IMR-90 (cell line): ENCODE data around the gene RDH12.

DNA sequence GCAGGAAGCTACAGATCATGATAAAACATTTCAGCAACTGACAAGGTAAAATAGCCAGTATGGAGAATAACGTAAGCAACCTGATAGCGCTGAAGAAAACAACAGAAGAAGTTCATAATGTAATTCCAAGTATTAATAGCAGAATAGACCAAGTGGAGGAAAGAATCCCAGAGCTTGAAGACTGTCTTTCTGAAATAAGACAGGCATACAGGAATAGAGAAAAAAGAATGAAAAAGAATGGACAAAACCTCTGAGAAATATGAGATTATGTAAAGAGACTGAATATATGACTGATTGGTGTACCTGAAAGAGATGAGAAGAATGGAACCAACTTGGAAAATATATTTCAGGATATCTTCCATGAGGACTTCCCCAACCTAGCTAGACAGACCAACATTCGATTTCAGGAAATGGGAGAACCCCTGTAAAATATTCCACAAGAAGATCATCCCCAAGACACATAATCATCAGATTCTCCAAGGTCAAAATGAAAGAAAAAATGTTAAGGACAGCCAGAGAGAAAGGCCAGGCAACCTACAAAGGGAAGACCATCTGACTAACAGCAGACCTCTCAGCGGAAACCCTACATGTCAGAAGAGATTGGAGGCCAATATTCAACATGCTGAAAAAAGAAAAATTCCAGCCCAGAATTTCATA lies 154.9 kb downstream of the GPHN start:
- RRBS: no CpG with 5 or more reads among the region's 4 CpGs
CAGE:
- cytosol, long polyA plus RNA: no peak
- long polyA plus RNA: no peak
- nucleus, long polyA plus RNA: no peak

GRCh38 chr14:67410198-67410879 lies 1.6 kb downstream of the PLEK2 start:
- RRBS: no CpG with 5 or more reads among the region's 10 CpGs
CAGE:
- cytosol, long polyA plus RNA: no peak
- long polyA plus RNA: no peak
- nucleus, long polyA plus RNA: no peak

DNA sequence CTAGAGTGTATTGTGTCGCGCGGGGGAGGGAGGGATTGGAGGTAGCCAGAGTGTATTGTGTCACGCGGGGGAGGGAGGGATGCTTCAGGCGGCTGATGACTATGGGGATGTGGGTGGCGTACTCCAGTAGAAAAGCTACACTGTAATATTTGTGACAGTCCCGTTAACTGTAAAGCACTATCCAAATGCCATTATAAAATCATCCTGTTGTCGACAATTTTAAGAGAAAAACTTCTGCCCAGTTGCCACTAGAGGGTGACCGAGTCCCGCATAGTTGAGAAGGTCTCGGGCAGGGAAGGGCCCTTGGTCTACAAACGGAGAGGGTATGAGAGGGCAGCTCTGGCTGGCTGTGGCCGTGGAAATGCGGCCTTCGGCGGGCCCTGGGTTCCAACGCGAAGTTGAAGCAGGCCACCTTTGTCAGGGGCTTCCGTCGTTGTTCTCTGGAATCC lies 15.1 kb upstream of the PLEK2 start:
- RRBS: no CpG with 5 or more reads among the region's 21 CpGs
CAGE:
- cytosol, long polyA plus RNA: no peak
- long polyA plus RNA: no peak
- nucleus, long polyA plus RNA: no peak

DNA sequence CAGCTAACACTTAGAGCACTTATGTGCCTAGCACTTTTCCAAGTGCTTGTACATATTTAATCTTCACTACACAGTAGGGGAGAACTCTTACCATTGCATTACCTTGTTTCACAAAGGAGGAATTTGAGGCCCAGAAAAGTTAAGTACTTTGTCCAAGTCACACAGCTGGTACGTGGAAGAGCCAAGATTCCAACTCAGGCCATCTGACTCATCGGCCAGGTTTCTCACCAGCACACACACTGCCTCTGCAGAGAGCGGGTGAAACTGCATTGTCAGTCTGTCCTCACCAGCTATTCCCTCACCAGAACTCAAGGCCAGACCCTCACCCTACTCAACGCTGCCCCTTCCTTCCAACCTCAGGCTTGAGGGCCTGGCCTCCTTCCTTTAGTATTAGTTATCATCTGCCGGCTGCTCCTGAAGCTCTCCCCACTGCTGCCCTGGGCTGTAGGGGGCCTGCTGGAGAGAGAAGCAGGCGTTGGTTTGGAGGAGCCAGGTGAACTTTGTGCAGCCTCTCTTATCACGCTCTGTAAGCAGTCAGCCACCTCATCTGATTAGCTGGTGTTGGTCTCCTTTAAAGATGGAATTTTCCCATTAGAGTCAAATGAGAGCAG lies 16.5 kb upstream of the PLEK2 start:
- RRBS: no CpG with 5 or more reads among the region's 7 CpGs
CAGE:
- cytosol, long polyA plus RNA: no peak
- long polyA plus RNA: no peak
- nucleus, long polyA plus RNA: no peak

DNA sequence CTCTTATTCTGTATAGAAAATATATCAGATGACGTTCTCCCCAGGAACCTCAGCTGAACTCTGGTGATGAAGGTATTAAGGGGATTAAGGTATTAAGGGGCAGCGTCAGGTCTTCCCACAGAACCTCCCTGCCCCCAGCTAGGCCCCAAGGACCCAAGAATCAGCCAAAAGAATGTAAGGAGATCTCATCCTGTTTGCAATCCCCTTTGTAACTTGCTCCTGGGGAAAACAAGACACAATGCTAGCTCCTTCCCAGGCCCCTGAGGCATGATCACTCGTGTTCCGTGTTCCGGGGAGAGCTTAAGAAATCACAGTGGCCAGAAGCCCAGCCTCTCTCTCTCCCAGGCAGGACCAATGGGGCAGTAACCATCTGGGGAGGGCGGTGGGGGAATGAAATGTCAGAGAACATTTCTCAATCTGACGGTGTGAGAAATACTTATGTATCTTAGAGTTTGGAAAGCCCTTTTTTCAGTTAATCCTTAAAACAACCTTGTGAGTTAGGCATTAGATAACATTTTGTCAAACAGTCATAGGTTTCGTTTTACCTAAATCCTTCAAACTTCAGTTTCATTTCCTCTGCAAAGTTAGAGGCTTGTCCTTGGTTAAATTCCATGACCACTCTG lies 33.1 kb downstream of the PIGH start:
- RRBS: no CpG with 5 or more reads among the region's 8 CpGs
CAGE:
- cytosol, long polyA plus RNA: no peak
- long polyA plus RNA: no peak
- nucleus, long polyA plus RNA: no peak

GRCh38 chr14:67587011-67587372 lies 13.1 kb downstream of the PIGH start:
- RRBS: no CpG with 5 or more reads among the region's 6 CpGs
CAGE:
- cytosol, long polyA plus RNA: no peak
- long polyA plus RNA: no peak
- nucleus, long polyA plus RNA: no peak

DNA sequence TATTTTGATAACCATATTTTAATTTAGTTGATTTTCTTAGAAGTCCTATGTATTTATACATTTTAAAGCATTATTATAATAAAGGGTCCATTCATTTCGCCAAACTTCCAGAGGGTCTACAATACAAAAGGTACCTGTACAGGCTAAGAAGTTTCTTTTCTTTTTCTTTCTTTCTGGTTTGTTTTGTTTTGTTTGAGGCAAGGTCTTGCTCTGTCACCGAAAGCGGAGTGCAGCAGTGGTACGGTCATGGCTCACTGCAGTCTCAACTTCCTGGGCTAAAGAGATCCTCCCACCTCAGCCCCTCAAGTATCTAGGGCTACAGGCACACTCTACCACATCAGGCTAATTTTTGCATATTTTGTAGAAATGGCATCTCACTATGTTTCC lies 2.8 kb upstream of the PIGH start:
- RRBS: no CpG with 5 or more reads among the region's 4 CpGs
CAGE:
- cytosol, long polyA plus RNA: no peak
- long polyA plus RNA: no peak
- nucleus, long polyA plus RNA: no peak

DNA sequence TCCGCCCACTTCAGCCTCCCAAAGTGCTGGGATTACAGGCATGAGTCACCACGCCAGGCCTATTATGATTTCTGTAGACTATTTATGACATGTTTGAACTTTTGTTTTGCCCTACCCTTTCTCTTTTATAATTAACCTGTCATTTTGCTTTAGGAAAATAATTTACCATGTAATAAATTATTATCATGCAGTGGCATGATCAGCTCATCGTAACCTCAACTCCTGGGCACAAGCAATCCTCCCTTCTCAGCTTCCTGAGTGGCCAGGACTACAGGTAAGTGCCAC lies at the start of gene RDH12:
RDH12 (plus strand) TSS at position 225 of the 285 bp plus-strand sequence.
- RRBS: no CpG with 5 or more reads among the region's 3 CpGs
CAGE:
- cytosol, long polyA plus RNA: no peak
- long polyA plus RNA: no peak
- nucleus, long polyA plus RNA: no peak

- RRBS: no CpG with 5 or more reads among the region's 2 CpGs
CAGE:
- cytosol, long polyA plus RNA: no peak
- long polyA plus RNA: no peak
- nucleus, long polyA plus RNA: no peak
Observed at GRCh38 chr14:67780215-67780487, 36.2 kb downstream of the ZFYVE26 start.

DNA sequence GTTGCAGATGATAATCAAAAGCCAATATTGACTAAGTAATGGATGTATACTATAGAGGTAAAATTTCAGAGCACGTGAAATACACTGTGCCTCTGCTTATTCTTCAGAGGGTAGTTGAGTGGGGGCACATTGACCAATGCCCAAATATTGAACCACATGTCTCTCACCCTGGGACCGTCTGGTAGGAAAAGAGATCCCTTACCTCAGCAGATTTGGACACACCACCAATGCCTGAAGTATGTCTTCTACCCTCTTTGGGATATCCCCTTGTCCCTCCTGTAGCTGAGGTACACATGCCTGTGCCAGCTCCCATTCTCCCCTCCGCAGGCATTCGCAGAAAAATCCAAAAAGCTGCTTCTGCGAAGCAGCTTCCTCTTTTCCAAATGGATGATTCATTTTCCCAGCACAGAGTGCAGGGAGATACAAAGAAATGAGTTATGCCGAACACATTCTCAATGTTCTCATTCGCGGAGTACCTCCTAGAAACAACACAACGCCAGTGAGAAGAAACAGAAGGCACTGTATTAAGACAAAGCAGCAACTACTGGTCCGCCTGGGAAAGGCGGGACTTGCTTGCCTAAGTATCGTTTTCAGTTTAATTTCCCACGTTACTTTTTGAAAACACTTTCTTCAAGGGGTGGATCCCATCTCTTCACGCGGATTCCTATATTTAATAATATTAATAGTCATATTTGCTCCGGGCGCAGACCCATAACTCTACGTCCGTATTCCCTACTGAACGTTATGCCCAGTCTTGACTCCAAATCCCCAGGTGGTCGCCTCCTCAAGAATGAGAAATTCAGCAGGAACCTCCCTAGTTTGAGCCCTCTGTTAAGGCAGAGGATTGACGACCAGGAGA lies 593 bp downstream of the ZFYVE26 start:
- RRBS: no CpG with 5 or more reads among the region's 22 CpGs
CAGE:
- cytosol, long polyA plus RNA: no peak
- long polyA plus RNA: no peak
- nucleus, long polyA plus RNA: no peak

GRCh38 chr14:68103646-68104320 lies 284.2 kb downstream of the RAD51B start:
- RRBS: no CpG with 5 or more reads among the region's 4 CpGs
CAGE:
- cytosol, long polyA plus RNA: no peak
- long polyA plus RNA: no peak
- nucleus, long polyA plus RNA: no peak

DNA sequence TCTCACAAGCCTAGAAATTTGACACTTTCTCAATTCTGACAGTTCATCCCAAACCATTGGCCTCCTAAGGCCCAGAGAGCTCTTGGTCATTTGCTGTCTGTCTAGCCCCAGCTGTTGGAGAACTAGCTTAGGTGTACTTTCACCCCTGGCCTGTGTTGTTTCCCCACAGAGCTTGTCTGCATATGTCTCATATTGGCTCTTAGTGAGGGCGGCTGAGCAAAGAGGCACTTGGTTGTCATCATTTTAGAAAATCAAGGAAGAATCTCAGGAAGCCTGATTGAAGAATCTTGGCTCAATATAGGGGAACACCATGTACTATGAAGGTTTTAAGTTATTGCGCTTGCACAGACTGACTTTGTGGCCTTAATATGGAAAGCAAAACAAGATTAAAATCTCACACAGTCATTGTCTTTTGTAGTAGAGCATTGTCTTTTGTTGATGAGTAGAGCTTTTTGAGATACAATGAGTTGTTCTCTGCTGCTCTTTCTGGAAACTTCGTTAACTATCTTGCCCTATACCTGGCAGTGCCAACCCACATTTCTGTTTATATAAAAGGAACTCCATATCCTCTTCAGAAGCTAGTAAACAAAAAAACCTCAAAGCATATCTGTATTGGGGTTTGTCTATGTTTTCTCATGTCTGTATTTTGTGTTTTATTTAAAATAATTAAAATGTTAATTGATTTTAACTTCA lies 324.7 kb downstream of the RAD51B start:
- RRBS: no CpG with 5 or more reads among the region's 3 CpGs
CAGE:
- cytosol, long polyA plus RNA: no peak
- long polyA plus RNA: no peak
- nucleus, long polyA plus RNA: no peak

DNA sequence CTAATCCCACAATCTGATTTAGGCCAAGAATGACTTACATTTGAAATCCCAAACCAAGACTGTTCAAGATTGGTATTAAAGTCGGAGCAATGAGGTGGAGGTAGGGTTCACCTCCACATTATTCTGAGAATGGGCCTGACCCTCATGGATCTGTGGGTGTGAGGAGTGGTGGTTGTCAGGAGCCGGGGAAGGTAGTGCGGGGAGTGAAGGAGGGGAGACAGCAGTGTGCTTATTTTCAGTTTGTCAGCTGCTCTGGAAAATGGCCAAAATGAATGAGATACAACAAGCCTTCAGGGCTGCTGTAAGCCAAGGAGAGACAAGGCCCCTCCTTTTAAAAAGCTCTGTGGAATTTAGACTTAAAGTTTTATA lies 426.1 kb downstream of the RAD51B start:
- RRBS: no CpG with 5 or more reads among the region's 3 CpGs
CAGE:
- cytosol, long polyA plus RNA: no peak
- long polyA plus RNA: no peak
- nucleus, long polyA plus RNA: no peak

GRCh38 chr14:68282567-68283450 lies 463.2 kb downstream of the RAD51B start:
- RRBS: no CpG with 5 or more reads among the region's 6 CpGs
CAGE:
- cytosol, long polyA plus RNA: no peak
- long polyA plus RNA: no peak
- nucleus, long polyA plus RNA: no peak

GRCh38 chr14:68283451-68284157 lies 464.0 kb downstream of the RAD51B start:
- RRBS: 92% methylated on average over 2 of the region's 11 CpGs
CAGE:
- cytosol, long polyA plus RNA: no peak
- long polyA plus RNA: no peak
- nucleus, long polyA plus RNA: no peak

DNA sequence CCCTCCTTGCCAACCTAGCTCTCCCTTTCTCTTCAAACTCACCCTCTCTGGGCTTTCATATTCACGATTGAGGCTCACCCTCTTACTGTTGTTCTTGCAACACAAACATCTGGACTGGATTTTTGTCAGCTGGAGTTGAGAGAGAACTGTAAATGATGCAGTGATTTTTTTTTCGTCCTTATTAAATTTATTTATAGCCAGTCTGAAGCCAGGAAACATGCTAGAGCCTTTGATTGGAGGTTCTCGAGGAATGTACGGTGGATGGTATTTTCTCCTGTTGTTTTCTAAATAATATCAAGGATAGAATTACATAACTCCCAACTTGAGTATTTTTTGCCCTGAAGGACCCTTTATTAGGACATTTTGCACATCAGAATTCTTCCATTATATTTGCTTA lies 485.0 kb downstream of the ZFP36L1 start:
- RRBS: no CpG with 5 or more reads among the region's 4 CpGs
CAGE:
- cytosol, long polyA plus RNA: no peak
- long polyA plus RNA: no peak
- nucleus, long polyA plus RNA: no peak

GRCh38 chr14:68308875-68309492 lies 483.9 kb downstream of the ZFP36L1 start:
- RRBS: no CpG with 5 or more reads among the region's 5 CpGs
CAGE:
- cytosol, long polyA plus RNA: no peak
- long polyA plus RNA: no peak
- nucleus, long polyA plus RNA: no peak

DNA sequence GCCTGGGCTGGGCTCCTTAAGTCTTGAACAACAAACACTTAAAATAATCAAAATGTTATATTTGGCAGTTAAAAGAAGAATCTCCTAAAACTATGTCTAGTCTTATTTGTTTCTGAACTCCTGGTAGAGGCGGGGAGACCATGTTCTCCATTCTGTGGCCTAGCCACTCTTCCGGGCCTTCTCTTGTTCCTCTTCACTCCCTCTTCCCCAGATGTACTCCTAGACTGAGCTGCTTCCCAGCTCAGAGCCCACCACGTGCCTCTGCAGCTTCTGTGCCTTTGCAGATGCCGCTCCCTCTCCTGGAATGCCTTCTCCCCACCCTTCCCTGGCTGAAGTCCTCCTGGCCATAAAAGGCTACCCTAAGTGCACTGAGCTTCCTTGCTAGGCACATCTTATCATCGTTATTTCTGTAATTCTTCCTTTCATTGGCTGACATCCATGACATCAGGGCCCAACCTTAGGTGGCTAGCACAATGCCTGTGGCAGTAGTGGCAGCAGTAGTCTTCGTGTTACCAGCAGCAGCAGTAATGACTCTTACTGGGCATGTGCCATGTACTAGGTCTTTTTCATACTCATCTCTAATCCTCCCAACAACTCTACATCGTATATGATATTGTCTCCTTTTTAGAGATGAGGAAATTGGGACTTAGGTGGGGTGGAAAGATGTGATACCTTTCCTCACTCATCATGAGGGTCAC lies 432.7 kb downstream of the ZFP36L1 start:
- RRBS: no CpG with 5 or more reads among the region's 7 CpGs
CAGE:
- cytosol, long polyA plus RNA: no peak
- long polyA plus RNA: no peak
- nucleus, long polyA plus RNA: no peak

- RRBS: no CpG with 5 or more reads among the region's 5 CpGs
CAGE:
- cytosol, long polyA plus RNA: no peak
- long polyA plus RNA: no peak
- nucleus, long polyA plus RNA: no peak
Observed at GRCh38 chr14:68367535-68368205, 425.2 kb downstream of the ZFP36L1 start.

GRCh38 chr14:68397315-68397871 lies 395.5 kb downstream of the ZFP36L1 start:
- RRBS: no CpG with 5 or more reads among the region's 8 CpGs
CAGE:
- cytosol, long polyA plus RNA: no peak
- long polyA plus RNA: no peak
- nucleus, long polyA plus RNA: no peak